LUHMES (cell line): Measurements from ENCODE around the genes NDUFAF1, RTF1 and VPS39.

GRCh38 chr15:41115066-41115387 is 1.1 kb downstream of the INO80 start:
- PRO-cap: no peak

DNA sequence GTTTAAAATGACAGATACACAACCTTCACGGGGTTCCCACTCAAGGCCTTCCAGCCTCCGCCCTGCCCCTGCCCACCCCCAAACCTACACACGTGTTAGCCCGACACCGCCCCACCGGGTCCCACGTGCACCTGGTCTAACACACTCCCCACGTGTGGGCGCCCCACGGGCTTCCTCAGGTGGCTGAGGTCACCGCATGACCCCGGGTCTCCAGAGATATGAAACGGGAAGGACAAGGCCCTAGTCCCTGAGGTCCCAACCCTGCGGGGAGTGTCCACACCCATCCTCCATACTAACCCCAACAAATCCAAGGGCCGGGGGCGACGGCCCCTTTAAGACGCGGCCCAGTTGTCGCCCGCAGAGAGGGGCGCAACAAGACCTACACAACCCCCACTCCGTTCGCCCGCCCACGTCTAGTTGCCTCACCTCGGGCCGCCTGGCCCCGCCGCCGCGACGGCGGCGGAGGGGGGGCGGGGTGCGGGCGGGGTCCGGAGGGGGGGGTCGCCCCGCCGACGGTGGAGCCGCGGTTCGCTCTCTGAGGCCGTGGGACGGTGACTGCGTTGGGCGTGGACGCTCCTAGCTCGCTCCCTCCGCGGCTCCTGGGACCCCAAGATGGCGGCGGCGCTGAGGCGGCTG is 415 bp downstream of the INO80 start:
- PRO-cap: bidirectional peak, plus-strand start at position 490 of the sequence, minus-strand start at position 445 of the sequence

DNA sequence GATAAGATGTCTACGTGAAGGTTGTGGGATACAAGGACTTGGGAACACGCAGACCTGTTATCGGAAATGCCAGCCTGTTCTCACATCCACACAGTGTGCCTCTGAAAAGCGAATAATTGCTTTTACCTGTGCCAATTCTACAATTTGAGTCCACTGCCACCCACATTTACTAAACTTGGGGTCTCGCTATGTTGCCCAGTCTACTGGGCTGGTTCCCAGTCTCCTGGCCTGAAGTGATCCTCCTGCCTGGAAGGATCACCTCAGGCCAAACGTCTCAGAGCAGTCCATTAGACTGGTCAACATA is 780 bp upstream of the INO80 start:
- PRO-cap: no peak

DNA sequence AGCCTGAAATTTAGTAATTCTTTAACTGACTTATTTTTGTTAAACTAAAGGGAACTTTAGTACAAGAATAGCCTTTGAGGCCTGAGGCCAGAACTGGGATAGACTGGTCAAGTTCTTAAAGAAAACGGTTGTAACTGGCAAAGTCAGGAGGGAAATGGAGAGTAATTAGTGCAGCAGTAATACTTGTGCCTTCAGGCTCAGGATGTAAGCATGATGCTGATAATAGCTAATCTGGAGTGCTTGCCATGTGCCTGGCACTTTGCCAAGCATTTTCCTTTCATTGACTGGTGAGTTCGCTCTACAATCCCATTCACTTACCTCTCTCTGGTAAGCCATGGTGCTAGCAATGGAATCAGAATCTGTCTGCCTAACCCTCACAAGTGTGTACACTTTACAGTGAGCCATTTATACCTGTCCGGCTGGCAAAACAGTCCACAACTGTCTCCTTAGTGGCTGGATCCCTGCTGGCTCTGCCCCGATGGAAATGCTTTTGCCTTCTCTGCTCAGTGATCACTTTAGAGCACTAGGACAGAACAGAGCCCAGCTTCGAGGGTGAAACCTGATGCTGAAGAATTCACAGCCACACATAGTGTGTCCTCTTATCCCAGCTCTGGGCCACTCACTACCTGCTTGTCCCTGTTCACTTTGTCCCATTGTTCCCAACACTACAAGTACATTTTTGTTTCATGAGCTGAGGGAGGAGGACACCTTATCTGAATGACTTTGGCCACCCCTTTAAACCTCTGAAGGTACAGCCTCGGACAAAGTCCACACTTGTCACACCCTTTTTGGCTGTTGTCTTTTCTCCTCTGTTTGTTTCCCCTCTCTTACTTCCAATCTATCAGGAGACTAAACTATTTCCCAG is 10.3 kb downstream of the CHP1 start:
- PRO-cap: no peak

- PRO-cap: no peak
Measured at GRCh38 chr15:41258809-41259594, 27.9 kb downstream of the CHP1 start.

- PRO-cap: no peak
Measured at GRCh38 chr15:41396469-41397076, 5.7 kb downstream of the NDUFAF1 start.

- PRO-cap: bidirectional peak, plus-strand start at chr15:41402546, minus-strand start at chr15:41402460
Measured at GRCh38 chr15:41402149-41402730, at the start of gene NDUFAF1. TSS of gene NDUFAF1 (minus strand) at chr15:41402496.

GRCh38 chr15:41416320-41417531 is at the start of gene RTF1:
TSS of gene RTF1 (plus strand) at chr15:41417095.
- PRO-cap: bidirectional peak, plus-strand start at chr15:41417132, minus-strand start at chr15:41416982

GRCh38 chr15:41495293-41496549 is 2.0 kb downstream of the ITPKA start:
- PRO-cap: no peak

GRCh38 chr15:41534528-41535122 is 9.4 kb downstream of the RPAP1 start:
- PRO-cap: no peak

DNA sequence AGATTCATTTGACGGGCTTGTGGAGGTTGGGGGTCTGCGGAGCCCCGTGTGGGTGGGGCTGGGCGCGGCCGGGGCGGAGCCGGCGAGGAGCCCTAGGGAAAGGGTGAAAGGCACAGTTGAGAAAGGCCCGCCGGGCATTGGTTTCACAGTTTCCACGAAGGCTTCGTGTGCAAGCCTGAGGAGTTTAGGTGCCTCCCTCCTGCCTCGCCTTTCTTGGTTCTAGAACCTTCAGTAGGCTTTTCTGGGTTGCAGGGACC is 100.9 kb downstream of the TYRO3 start:
- PRO-cap: no peak

GRCh38 chr15:41899958-41900505 is 6.2 kb upstream of the SPTBN5 start:
- PRO-cap: bidirectional peak, plus-strand start at chr15:41900352, minus-strand start at chr15:41900049

DNA sequence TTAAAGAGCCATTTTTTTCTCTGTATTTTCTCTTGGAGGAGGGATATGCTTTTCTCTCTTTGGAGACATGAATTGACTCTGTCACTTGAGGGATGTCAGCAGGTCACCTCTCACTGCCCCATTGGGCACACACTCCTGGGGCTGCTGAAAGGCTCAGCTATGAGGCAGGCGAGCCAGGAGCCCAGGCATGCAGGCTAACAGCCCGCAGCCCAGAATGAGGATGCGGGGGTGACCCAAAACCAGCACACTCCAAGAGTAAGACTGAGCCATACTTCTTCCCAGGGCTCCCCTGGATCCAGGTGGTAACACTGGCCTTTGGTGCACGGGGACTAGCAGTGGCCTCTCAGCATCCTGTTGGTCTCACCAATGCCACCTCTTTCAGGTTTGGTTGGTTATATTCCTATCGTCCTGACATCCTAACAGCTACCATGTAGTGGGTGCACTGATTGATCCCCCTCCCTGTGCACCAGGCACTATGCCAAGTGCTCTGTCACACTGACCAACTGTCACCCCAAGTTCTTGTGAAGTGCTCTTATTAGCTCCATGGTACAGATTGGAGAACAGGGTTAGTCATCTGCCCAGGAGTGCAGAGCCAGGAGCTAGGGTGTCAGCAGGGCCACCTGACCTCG is 24.7 kb upstream of the SPTBN5 start:
- PRO-cap: no peak

GRCh38 chr15:41949676-41950066 is 22.7 kb downstream of the EHD4 start:
- PRO-cap: no peak

DNA sequence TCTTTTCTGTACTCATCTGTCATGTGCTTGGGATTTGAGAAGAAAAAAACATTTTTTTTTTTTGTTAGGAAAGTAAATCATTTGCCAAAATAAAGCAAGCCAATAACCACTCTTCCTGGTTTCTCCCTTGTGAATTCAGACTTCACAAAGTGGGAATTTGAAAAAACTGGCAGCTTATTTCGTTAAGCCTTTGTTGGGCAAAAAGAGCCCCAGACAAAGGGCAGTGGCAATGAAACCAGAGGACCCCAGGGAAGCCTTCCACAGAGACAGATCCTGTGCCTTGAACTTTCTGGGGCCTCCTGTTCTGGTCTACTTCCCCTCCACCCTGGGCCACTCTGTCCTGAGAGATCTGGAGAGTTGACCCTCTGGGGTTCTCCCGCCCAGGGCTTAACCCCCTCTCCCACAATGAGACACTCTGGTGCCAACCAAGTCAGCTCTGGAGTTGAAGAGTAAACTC is 20.9 kb downstream of the EHD4 start:
- PRO-cap: no peak

DNA sequence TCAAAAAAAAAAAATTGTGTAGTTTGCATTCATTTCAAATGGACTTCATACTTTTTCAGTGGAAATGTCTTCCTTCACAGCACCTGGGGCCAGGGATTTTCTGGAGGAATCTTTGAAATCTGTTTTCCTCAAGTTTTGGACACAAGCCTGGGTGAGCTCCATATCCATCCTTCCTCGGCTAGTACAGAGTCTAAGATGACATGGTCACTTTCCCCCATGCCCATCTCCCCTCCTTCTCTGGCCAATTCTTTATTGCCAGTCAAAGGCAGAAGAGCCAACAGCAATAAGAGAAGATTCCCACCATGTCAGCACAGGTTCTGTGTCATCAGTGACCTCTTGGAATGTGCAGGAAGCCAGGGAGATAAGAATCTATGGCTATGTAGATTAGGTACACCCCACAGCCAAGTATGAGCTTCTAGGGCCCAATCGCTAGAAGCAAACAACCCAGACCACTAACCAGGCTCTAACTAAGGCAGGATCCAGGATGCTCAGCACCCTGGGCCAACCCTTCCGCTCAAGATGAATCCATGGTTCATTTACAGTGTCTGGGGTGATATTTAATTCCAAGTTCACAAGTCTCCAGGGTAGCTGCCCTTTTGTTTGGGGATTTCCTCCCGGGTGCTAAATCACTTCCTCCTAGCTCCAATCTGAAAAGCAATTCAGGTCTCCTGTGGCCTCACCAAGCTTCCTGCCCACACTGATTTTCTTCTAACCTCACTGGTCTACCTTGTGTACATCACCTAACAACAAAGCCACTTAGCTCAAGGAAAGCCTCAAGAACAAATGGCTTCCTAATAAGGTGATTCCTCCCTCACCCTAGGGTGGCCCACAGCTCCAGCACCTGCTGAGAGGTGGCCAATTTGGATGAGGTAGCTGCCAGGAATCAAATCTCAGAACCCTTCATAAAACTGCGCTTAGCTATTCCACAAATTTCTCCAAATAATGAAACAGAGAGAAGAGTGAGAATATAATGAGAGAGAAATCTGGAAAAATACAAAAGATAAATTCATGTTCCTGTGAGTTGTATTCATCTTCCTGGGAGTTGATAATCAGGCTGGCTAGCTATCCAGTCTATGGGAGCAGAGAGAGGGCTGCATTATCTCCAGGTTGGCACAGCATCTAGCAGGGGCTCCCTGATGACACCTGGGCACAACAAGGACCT is 2.4 kb downstream of the EHD4 start:
- PRO-cap: no peak

GRCh38 chr15:42207634-42208767 is at the start of gene VPS39:
TSS of gene VPS39 (minus strand) at chr15:42208304.
- PRO-cap: bidirectional peak, plus-strand start at chr15:42208373, minus-strand start at chr15:42208305

- PRO-cap: no peak
Measured at GRCh38 chr15:42234736-42235405, 26.8 kb upstream of the VPS39 start.

- PRO-cap: no peak
Measured at GRCh38 chr15:42253245-42253984, 19.6 kb upstream of the GANC start.

DNA sequence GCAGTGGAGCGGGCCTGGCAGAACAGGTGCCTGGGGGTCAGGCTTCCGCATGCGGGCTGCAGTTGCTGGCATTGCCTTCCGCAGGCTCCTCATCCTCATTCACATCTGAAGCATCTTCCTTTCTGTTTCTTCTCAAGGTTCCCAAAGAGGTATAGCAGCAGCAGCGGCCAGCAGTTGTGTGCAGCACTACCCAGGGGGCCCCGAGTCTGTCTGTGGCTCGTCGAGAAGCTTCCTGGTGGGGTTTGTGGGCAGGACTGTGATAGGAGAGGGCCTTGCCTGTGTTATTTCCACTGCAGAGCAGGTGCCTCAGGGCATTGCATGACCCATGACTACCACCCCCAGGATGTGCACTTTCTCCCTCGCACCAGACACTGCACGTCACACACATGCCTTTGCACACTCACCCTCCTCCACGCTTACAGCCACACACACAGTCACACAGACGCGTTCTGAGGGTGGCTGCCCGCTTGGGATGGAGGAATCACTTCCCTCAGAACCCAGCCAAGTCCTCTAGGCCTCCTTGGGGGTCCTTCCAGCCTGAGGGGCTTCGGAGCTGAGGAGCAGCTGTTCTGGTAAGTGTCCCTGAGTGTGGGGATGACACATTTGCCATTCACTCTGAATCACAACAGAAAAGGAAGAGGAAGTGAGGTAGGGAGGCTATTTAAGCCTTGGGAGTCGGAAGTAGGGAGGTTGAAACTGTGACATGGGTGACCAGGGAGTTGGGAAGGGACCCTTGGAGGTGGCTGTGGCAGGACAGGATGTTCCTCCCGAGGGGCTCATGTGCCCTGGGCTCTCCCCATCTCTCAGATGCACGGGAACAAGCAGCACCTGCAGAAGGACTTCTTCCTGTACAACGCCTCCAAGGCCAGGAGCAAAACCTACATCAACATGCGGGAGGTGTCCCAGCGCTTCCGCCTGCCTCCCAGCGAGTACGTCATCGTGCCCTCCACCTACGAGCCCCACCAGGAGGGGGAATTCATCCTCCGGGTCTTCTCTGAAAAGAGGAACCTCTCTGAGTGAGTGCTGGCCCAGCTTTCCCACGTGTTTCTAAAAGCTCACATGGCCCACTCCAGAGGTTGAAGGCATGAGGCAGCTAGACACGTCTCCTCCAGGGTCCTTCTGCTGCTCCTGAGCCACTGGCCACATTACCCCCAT is 43.1 kb downstream of the CAPN3 start:
- PRO-cap: no peak